Kidney (tissue), 2 donors: ENCODE data around the genes PCGF1, SEMA4F, HK2 and REG3A.

GRCh38 chr2:74455657-74456231 is 857 bp downstream of the INO80B start:
- PRO-cap, result no peak
- RRBS, result no CpG with 5 or more reads among the region's 8 CpGs

DNA sequence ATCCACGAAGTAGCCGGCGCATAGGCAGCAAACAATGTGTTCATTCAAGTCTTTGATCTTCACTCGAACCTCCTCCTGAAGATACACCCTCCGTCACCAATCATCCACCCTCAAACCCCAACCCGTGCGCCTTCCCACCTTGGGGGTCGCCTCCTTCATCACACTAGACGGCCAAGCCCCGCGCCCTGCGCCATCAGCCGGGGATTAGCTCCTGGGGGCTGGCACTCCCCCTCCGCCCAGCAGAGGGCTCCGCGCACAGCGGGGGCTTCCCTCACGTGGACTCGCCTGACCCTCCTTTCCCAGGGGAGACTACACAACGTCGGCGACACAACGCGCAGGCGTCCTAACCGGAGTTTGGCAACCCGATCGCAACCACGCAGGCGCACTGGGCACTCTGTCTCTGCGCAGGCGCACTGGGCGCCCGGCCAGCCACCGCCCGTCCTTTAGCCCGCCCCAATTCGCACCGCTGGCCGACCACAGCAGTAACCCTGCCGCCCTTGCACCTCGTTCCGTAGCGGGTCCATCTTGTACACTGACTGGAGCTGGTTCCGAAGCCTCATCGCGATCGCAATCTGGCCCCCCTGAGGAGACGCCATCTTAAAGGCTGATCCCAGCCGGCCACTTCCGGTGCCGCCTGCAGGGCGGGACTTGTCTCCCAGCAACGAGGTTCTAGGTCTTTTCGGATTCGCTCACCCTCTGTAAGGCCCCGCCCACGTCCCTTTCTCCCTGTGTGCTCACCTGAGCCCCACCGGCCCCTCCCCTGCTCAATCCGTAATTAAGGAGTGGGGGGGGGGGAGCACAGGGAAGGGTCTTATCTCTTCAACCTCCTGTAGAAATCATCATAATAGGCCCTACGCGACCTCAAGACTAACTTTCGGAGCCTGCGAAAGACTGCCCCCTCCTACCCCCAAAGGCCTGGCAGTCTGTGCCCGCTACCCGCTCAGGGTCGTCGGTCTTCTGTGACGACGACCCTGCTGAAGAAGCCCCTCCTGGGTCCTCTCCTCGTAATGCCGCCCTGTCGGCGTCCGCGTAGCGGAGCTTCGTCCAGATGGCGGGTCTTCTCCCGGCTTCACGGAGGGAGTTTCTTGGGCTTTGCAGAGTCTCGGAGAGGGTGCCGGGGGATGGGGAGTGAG is at the start of gene PCGF1:
Gene PCGF1 (minus strand): TSS at position 623 of the 1,133 bp plus-strand sequence.
- PRO-cap, result bidirectional peak, plus-strand start at position 717 of the sequence, minus-strand start at position 586 of the sequence
- RRBS, result 1% methylated on average over 14 of the region's 83 CpGs

DNA sequence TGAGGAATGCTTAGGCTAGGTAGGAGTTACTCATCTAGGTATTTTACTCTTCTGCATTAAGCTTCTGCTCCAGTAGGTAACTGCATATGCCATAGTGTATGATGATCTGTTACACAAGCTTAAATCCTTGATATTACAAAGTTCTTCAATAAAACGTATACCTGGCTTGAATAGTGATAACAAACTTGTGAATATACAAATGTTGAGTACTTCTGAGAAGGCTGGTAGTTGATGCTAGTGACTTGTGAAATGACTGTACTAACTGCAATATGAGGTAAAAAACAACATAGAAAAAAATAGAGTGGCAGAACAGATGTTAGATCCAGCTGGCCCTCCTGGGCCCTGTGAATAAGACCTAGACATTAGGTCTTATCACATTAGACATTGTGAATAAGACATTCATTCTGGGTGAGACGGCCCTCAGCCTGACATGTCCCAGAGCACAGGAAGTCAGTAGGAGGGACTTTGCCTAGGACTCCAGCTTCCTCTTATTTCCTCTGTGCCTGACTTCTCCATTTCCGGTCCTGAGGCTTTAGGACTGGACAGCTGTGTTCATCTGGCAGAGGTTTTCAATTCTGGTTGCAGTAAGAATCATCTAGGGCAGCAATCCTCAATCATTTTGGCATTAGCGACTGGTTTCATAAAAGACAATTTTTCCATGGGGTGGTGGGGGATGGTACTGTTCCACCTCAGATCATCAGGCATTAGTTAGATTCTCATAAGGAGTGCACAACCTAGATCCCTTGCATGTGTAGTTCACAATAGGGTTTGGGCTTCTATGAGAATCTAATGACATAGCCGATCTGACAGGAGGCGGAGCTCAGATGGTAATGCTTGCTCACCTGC is 23.0 kb downstream of the DOK1 start:
- PRO-cap, result no peak
- RRBS, result no CpG with 5 or more reads among the region's 6 CpGs

- PRO-cap, result bidirectional peak, plus-strand start at chr2:74654280, minus-strand start at chr2:74654115
- RRBS, result 3% methylated on average over 23 of the region's 54 CpGs
Observed at GRCh38 chr2:74653940-74654615, at the start of gene SEMA4F. TSS of gene SEMA4F (plus strand) at chr2:74654247.

DNA sequence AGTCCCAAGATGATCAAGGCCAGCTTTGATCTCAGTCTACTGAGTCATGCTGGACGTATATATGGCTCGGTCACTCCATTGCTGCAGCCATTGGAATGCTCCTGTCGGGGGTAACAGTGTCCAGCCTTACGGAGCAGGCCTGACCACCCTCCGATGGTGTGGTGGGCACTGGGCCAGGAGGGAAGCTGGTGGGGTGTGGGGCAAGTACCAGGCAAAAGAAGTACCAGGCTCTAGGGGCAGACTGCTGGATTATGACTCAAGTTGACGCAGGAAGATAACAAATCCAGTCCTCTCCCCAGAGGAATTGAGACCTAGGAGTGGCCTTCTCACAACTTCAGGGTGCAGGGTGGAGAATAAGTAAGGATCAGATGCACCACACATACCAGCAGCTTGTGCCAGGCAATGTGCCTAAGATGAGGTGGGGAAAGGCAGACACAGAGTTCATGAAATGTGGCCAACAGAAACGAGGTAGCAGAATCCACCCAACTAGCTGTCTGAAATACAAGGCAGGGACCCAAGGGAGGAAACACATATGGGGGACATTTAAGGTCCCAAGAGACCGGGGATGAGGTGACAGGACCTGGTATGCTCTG is 37.9 kb downstream of the SEMA4F start:
- PRO-cap, result no peak
- RRBS, result no CpG with 5 or more reads among the region's 8 CpGs

- PRO-cap, result bidirectional peak, plus-strand start at chr2:74834129, minus-strand start at chr2:74833885
- RRBS, result 3% methylated on average over 16 of the region's 38 CpGs
Observed at GRCh38 chr2:74833997-74834374, at the start of gene HK2. TSS of gene HK2 (plus strand) at chr2:74834127.

DNA sequence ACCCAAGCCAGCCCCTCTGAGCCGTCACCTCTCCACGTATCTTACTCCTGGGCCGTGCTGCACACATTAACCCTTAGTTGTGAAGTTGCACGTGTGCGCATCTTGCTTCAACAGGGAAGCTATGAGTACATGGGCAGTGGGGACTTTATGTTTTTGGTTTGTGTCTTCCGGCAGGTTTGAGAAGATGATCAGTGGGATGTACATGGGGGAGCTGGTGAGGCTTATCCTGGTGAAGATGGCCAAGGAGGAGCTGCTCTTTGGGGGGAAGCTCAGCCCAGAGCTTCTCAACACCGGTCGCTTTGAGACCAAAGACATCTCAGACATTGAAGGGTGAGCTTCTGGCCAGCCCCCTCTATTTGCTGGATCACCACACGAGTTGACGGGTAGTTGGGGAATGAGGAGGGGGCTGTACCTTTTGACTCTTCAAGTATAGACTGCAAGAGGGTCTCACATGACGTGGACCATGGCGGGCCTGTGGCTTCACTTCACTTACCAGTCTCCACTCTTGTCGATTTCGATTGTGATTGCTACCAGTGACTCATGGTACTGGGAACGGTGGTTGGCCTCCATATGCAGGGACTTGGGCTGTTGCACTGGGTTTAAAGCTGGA is 43.2 kb downstream of the HK2 start:
- PRO-cap, result no peak
- RRBS, result 100% methylated on average over 1 of the region's 15 CpGs

DNA sequence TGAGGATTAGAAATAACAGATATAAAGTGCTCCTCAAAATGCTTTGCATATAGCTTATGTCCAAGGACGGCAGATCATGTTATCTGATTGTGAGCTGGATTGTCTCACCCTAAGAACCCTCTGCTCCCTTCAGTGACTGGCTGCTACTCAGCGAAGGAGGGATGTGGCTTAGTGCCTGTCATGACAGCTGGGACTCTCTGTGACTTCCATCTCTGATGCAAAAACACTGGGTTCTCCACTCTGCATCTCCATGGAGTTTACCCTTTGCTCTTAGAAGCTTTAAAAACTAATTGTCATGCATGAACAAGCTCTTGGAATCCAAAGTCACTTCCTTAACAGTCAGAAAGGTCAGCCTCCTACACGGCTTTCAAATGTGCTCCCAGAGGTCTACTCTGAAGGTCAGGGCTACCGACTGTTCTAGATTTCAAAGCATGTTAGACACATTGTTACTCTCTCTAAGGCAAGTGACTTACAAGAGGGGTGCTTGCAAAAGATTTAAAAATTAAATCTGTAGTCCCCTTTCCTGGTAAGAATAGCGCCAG is 38.3 kb upstream of the MRPL19 start:
- PRO-cap, result no peak
- RRBS, result no CpG with 5 or more reads among the region's 5 CpGs

GRCh38 chr2:75873016-75873334 is 162.3 kb upstream of the GCFC2 start:
- PRO-cap, result no peak
- RRBS, result no CpG with 5 or more reads among the region's 2 CpGs

GRCh38 chr2:78541176-78541523 is 484.4 kb upstream of the REG3G start:
- PRO-cap, result no peak
- RRBS, result no CpG with 5 or more reads among the region's 7 CpGs

GRCh38 chr2:78701421-78701974 is 324.0 kb upstream of the REG3G start:
- PRO-cap, result no peak
- RRBS, result 92% methylated on average over 5 of the region's 21 CpGs

DNA sequence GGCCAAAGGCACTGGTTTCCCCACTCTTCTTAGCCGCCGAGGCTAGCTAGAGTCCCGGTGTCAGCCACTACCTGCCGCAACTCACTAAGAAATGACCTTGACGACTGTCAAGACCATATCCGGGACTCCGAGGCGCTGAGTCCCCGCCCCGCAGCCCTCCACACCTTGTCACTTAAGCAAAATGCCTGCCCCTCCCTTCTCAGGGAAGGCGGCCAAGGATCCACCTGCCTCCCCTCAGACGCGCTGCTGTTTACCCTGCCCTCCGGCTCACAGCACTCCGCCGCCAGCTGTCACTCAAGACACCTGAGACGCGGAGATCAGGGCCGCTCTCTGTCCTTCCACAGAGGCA is 32.7 kb upstream of the REG3G start:
- PRO-cap, result no peak
- RRBS, result 2% methylated on average over 11 of the region's 19 CpGs

DNA sequence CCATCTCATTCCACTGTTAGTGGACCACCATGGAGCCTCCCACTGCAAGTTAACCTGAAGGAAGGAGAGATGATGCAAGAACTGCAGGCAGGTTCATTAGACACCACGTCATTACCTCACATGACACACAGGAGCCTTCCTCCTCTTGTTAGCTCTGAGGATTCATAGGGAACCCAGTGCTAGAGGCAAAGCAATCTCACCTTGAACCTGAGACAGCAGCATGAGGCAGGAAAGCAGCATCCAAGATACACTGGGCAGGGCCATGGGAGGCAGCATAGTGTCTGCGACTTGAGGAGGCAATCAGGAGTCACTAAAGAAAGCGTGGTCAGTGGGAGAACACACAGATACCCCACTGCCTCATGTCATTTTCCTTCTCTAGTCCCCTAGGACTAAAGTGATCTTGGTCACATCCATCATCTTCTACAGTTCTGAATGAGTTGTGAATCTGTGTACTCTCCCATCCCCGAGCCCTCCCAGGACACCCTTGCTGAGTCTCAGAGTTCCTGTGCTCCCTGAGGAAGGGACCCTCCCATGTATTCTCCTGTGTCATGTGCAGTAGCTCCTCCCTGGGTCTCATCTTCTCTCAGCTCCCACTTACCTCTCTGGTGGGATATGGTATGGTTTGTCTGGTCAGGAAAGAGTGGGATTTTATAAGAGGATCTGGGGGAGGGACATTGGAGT is at the start of gene REG3A:
Gene REG3A (minus strand): TSS at position 624 of the 681 bp plus-strand sequence.
- PRO-cap, result no peak
- RRBS, result no CpG with 5 or more reads among the region's 4 CpGs

DNA sequence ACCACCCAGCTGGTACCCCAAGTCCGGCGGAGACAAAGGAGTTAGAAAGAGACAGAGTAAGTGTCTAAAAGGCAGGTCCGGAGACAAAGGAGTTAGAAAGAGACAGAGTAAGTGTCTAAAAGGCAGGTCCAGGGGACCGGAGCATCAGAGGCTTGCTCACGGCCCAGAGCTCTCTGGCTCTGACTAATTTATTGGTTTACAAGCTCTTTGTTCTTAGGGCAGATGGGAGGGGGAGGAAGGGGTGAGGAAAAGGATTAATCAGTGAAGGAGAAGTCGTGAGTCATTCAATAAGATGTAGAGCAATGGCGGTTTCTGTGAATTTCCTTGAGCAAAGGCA is 999.9 kb upstream of the LRRTM1 start:
- PRO-cap, result no peak
- RRBS, result 56% methylated on average over 1 of the region's 7 CpGs

GRCh38 chr2:81466702-81467817 is 1162.5 kb upstream of the LRRTM1 start:
- PRO-cap, result no peak
- RRBS, result 96% methylated on average over 4 of the region's 51 CpGs

GRCh38 chr2:82797156-82797823 is 1661.8 kb downstream of the SUCLG1 start:
- PRO-cap, result no peak
- RRBS, result no CpG with 5 or more reads among the region's 4 CpGs

DNA sequence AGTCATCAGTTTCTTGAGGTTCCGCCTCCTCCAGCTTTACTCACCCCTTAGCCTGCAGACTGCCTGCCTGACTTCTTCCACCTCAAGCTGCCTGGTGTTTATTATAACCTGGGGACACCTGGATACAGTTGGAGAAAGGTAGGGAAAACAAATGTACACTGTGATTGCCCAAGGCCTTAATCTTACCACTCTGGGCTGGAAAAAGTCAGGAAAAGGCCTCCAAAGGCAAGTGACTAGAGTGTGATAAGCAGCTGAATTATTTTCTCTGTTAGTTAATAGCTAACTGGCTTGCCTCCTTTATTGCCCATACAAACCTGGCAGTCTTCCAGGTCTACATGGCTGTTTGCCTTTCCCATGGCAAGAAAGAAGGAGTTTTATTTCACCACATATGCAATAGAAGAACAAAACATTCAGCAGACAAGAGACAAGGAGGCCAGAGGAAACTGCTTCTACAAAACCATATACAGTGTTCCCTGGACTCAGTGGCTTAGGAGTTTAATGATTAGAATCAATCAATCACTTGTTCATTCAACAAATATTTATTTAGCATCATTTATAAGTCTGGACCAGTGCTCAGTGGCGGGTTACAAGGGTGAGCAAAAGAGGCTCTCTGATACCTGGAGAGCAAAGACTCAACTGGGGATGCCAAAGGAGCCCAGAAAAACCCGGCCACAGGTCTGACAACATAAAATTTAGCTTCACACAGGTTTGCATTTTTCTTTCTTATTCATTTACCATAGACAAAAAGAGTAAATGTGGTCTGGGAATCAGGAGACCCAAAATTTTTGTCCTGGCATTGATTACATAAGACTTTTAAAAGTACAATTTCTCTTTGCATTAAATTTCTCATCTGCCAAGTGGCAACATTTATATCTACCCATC is 27.5 kb upstream of the SUCLG1 start:
- PRO-cap, result no peak
- RRBS, result no CpG with 5 or more reads among the region's 3 CpGs

- PRO-cap, result no peak
- RRBS, result no CpG with 5 or more reads among the region's 3 CpGs
Observed at GRCh38 chr2:84686900-84687359, 170.6 kb downstream of the DNAH6 start.

- PRO-cap, result no peak
- RRBS, result no CpG with 5 or more reads among the region's 7 CpGs
Observed at GRCh38 chr2:84839939-84840882, 40.7 kb downstream of the TRABD2A start.

GRCh38 chr2:84845906-84846646 is 34.8 kb downstream of the TRABD2A start:
- PRO-cap, result no peak
- RRBS, result no CpG with 5 or more reads among the region's 5 CpGs